ENCODE data around the genes TANK and FAP.

GRCh38 chr2:159188502-159188999, 98.0 kb downstream of the WDSUB1 start:
- RRBS, result no CpG with 5 or more reads among the region's 7 CpGs

GRCh38 chr2:159614683-159615172, 1.6 kb downstream of the BAZ2B start:
- RRBS, result no CpG with 5 or more reads among the region's 7 CpGs

DNA sequence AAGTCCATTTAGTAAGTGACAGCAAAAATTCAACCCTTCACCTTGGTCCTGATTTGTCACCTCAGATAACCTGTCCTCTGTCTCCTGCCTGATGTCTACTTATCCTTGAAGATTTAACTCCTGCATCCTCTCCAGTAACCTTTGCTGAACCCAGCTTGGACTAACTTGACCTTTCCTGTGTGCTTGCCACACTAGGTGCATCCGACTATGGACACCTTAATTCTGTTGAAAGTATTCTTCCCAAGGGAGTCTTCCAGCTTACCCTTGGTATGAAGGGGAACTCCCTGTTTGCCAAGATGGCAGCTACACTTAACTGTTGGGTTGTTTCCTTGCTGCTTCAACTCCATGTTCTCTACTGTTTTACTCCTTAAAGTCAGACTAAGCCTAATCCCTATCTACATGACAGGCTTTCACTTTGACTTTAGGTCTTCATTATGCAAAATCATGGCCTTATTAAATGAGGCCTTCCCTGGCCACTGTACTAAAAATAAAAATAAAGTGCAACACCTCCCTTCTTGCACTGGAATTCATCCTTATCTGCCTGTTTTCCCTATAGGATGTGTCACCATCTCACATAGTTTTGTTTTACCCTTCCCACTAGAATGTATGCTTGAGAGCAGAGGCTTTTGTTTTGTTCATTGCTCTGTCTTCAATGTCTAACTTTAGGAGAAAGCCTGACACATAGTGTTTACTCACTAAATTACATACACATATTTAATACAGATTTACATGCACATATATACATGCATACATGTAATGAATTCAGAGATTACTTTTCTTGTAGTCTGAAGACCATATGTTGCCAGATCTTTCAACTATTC, 23.2 kb downstream of the CD302 start:
- RRBS, result no CpG with 5 or more reads among the region's 1 CpG

- RRBS, result no CpG with 5 or more reads among the region's 3 CpGs
These were observed 65.4 kb downstream of the PLA2R1 start for GRCh38 chr2:159996708-159997669.

- RRBS, result 3% methylated on average over 2 of the region's 10 CpGs
These were observed 5.5 kb upstream of the ITGB6 start for GRCh38 chr2:160205382-160206222.

DNA sequence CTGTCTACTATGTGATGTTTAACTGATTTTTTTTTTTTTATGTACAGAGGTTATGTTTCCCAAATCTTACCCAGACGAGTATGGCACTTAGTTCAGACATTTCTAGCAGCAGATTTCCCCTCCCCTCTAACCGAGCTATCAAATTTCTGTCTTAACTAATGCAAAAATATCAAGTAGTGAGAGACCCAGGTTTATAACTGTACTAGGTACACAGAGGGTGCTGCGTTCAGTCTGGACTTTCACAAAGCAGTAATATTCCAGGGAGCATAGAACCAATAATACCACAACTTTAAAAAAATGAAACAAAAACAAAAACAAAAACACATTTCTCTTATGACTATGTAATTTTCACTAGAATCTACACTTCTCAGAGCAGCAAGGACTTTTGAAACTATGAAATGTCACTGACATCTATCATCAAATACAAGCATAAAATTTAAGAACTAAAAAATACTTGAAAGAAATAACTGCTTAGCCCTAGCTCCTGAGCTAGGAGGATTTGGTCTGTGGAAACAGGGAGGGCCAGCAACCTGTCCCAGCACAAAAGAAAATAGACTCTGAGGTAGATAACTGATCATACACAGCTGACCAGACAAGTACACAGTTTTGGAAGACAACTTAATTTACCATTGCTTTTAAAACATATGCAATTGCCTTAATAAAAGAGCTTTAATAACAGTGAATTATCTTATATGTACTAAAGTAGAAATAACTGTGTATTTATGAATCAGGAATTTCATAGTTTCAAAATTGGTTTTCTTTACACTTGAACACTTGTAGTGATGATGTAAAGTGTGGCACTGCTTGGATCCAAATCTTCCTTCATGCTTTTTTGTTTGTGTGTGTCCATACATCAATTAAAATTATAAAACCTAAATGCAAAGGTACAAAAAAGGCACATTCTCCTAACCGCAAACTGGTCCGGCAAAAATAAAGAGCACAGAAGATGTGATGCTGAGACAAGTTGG, 72.7 kb upstream of the ITGB6 start:
- RRBS, result no CpG with 5 or more reads among the region's 5 CpGs

DNA sequence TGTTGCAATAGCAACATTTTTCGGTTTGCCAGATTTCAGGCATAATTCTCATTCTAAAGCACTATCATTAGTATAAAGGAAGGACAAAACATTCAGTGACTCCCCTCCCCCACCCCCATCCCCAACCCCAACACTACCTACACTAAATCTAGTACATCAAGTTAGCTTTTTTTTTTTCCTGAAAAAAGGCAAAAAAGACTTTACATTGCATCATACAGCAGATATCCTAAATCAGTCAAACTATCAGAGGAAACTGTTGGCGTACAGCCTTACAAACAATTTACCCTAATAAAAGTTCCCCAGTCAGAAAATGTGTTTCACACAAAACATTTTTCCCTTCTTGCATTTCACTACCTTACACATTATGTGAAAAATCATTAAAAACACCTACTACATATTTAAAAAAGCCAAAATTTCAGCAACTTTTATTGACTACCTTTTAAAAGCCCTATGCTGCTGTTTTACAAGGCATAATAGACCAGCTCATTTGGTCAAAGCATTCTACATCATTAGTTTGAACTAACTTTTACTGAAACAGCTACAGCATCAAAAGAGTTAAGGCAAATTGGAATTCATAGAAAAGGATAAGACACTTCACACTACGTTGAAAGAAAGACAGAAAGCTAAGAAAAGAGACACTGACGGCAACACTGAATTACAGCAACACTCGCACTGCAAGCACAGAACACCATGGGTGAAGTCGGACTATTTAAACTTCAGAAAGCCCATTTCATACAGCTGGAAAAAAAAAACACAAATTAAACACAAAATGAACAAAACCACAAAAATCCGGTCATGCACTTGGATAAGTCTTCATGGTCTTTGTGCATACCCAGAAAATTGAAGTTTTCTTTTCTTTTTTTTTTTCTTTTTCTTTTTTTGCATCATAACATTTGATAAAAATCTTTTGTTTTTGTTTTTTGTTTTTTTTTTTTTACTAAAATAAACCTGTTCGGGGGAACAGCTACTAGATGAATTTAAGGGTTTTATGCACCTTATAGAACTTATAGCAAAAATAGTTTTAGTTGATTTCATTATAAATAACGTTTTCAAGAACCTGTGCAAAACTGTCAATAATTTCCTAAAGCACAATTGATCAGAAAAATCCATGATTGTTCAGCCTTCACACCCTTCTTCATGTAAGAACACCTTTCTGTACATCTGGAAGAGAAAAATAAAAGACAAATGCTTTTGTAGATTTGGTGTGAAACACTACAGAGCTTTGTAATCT, 73.9 kb upstream of the ITGB6 start:
- RRBS, result no CpG with 5 or more reads among the region's 9 CpGs

GRCh38 chr2:160279977-160280310, 79.9 kb upstream of the ITGB6 start:
- RRBS, result no CpG with 5 or more reads among the region's 1 CpG

DNA sequence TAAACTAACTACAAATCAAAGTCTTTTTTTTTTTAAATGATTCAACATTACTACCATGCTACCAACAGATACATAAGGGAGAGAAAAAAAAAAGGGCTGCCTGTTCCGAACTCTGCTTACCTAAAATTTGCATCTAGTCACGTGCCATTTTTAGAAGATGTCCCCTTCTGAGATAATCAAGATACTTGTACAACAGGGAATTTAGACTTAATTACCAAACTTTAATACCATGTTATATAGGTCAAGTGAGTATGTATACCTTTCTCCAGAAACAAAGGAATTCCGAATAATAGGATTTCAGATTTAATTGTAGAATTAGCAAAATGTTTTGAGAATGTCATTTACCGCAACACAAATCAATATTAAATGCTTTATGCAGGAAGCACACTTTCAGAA, 2.6 kb downstream of the RBMS1 start:
- RRBS, result no CpG with 5 or more reads among the region's 4 CpGs

DNA sequence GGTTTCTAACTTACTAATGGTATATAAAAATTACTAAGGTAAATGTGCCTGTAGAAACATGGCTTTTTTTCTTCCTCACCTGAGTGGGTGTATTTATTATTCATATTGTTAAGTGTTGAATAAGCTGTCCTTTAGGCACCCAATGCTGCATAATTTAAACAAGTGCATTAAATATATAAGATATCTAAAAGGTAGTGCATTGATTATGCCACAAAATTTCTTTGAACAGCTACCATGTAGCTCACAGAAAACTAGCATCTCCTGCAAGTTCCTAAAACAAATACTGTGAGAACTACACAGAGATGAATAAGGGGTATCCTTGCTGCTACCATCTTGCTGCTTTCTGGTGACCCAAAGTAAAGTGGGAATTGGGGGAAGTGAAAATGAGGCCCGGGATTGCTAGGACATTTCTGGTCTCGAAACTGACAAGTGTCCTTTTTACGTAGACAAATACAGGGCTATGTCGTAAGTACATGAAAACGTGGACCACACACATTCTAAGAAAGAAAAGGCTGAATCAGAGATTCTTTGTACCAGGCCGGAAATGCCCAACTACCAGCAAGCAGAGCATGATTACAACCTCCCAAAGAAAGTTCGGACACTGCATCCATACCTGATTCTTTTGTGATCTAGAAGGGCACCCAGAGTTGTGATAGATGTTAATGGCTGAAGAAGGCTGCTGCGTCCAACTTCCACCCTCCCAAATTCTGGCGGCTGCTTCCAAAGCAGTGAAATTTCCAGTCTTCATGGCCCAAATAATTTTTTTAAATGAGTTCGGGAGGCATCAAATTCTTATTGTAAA, 1.8 kb downstream of the RBMS1 start:
- RRBS, result no CpG with 5 or more reads among the region's 10 CpGs

GRCh38 chr2:160993618-160994174, 166.5 kb upstream of the TANK start:
- RRBS, result no CpG with 5 or more reads among the region's 10 CpGs

GRCh38 chr2:161077495-161078462, 82.4 kb upstream of the TANK start:
- RRBS, result no CpG with 5 or more reads among the region's 6 CpGs

DNA sequence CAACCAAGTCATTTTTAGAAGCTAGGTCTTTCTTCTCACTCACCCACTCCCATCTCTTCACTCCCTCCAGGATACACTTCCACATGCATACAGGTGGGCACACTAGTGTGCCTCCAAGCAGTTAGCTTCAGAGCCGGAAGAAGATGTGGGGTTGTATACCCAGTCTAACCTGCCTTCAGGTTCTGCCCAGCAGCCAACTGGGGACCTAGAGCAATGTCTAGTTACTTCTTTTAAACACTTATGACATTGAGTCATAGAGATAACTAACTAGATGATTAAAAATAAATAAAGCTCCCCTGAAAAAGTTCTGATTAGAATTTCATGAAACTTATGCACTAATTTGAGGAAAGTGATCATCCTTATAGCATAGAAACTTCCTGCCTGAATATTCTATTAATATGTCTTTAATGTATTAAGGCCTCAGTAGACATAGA, 21.7 kb upstream of the TANK start:
- RRBS, result no CpG with 5 or more reads among the region's 1 CpG

- RRBS, result 1% methylated on average over 8 of the region's 57 CpGs
These were observed at the start of gene TANK for GRCh38 chr2:161160150-161161227. TANK (plus strand) TSS chr2:161160428.

- RRBS, result no CpG with 5 or more reads among the region's 7 CpGs
These were observed 1.0 kb downstream of the TANK start for GRCh38 chr2:161161228-161161642.

DNA sequence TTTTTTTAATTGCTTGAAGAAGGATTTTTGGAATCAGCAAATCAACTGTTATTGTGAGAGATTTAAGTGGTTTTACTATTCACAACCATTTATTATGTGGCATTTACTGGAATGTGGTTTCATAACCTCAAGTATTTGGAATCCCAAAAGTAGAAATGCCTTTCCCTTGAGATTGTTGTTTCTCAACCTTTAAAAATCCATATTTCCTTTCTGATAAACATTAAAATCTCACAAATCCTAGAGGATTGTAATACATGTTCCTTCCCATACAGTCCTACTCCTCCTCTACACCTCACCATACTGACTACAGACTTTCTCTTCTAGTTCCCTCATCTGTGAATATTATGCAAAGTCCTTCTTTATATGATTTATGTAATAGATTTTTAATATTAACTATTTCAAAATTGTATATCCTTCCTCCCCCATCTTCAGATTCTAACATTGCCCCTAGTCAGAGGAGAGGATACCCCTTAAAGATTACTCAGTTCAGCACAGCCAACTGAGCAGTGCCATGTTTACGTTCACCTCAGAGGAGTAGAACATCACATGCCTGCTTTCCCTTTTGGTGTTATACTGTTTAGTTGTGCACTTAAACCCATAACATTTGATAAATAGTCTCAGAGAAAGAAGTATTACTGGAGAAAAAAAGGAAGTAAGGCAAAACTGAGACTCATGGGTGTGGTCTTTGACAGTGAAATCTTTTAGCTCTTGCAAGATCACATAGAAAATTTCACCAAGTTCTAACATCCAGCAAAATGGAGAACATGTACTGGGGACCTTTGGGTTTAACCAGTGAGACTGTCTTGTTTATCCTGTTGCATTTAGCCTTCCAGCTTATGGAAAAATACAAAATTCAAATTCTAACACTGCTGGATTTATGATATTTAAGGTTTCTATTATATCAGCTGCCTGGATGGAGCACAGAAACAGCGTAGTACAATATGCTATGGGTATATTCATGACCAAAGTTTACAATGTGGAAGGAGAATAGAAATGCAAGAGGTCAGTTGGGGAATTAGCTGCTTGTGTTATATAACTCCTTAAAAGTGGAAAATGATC, 5.4 kb downstream of the TANK start:
- RRBS, result no CpG with 5 or more reads among the region's 2 CpGs

DNA sequence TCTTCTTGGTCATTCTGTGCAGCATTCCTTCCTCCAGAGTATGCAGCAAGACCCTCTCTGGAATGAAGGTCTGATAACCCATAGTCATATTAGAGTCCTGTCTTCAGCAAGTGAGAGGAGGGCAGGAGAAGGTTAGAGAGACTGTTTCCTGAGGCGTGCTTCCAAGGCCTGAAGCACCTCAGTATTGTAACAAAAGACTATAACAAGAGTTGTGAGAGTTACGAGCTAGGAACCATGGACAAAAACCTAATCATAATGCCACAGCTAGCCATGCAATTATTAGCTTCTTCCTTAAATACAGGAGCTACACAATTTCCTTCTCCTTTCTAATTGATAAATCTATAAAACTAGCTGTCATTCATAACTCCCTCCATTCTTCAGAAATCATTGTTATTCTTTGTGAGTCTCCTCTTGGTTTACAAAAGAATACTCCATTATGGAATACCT, 22.6 kb downstream of the TANK start:
- RRBS, result no CpG with 5 or more reads among the region's 2 CpGs

- RRBS, result 92% methylated on average over 2 of the region's 6 CpGs
These were observed 64.3 kb upstream of the PSMD14 start for GRCh38 chr2:161243827-161244378.

DNA sequence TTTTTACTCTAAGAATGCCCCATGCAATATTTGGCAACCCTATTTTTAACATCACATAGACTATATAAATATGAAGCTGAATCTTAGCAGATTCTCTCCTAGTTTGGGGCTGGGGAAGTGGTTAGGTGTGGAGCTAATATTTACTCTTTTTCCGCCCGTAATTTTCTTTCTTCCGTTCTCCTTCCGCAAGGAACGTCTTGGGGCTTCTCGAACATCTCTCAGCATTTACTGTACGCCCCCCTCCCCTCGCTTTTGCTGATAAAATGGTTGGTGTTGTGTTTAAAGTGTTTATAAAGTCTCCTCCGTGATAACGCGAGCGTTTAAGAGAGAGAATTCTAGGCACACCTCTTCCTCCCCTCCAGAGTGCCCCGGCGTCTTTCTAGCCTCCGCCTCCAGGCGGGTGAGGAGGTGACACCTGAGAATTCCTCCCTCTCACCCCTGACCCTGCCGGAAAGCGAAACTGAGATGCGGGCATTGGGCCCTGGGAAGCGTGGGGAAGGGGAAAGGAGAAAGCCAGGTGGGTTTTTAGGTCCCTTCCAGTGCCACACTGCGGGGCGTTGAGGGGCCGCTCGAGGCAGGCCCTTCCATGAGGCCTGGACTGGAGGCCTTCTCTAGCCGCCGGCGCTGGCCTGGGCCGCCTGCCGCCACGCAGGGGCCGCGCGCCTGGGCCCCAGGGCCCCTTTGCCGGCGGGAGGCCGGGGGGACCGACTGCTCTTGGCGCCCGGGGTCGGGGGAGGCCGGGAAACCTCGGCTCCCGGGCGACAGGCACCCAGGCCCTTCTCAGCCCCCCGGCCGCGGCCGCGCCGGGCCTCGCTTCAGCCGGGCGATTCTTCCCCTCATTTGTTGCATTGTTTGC, 63.6 kb upstream of the PSMD14 start:
- RRBS, result 57% methylated on average over 10 of the region's 53 CpGs

GRCh38 chr2:162243089-162243858, at the start of gene FAP:
FAP (minus strand) TSS chr2:162243445.
- RRBS, result no CpG with 5 or more reads among the region's 8 CpGs

Measured in AG08470 (cell line).